Lung (tissue), 4 donors: ENCODE results near the genes MOSPD2 and PIR.

- PRO-cap: no peak
- RAMPAGE, long total RNA: no peak
- RRBS: no CpG with 5 or more reads among the region's 3 CpGs
Measured at GRCh38 chrX:13983797-13984139, 45.9 kb downstream of the GEMIN8 start.

GRCh38 chrX:14027720-14028103 lies 2.0 kb downstream of the GEMIN8 start:
- PRO-cap: no peak
- RAMPAGE, long total RNA: no peak
- RRBS: no CpG with 5 or more reads among the region's 3 CpGs

DNA sequence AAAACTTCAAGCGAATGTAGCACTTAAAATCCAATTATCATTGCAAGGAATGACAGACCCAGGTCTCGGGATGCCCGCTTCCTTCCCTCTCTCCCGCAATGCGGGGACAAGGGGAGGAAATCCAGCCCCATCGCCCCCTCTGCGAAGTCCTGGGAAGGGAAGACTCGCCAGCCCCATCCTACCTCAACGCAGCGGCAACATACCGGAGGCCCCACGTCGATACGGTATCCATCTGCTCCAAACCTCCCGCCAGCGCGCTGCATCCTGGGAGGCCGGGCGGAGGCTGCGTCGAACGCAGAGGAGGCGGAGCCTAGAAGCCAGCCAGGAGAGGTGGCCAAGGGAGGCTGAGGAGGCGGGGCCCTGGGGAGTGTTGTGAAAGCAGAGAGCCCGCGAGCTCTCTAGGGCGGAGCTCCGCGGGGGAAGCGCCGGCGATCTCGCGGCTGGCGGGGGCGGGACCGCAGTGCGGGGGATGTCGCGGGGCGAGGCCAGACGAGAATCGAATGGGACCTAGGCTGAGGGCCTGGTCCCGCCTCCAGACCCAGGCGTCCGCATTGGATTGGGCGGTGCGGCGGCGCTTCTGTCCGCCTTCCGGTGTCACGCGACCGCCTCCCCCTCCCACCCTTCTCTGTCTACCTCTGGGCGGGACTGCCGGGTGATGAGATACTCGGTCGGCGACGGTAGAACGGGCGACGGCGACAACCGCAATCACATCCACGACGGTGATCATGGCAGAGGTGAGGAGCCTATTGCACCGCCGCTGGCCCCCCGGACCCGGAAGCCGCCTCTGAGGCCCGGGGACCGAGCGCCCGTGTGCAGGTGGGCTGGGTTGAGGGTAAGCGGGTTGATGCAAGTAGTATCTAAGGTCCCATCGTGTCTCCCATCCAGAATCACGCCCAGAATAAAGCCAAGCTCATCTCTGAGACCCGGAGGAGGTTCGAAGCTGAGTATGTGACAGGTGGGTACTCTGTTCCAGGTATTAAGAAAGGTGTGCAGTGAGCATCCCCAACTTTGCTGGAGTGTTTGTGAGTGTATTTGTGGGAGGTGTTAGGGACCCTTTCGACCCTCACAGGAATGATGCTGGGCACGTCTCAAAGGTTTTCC lies at the start of gene MOSPD2:
TSS of gene MOSPD2 (plus strand) at position 618 of the 1,101 bp plus-strand sequence.
- PRO-cap: unidirectional peak, plus-strand start at position 632 of the sequence
- RAMPAGE, long total RNA: no peak
- RRBS: 28% methylated on average over 28 of the region's 84 CpGs

DNA sequence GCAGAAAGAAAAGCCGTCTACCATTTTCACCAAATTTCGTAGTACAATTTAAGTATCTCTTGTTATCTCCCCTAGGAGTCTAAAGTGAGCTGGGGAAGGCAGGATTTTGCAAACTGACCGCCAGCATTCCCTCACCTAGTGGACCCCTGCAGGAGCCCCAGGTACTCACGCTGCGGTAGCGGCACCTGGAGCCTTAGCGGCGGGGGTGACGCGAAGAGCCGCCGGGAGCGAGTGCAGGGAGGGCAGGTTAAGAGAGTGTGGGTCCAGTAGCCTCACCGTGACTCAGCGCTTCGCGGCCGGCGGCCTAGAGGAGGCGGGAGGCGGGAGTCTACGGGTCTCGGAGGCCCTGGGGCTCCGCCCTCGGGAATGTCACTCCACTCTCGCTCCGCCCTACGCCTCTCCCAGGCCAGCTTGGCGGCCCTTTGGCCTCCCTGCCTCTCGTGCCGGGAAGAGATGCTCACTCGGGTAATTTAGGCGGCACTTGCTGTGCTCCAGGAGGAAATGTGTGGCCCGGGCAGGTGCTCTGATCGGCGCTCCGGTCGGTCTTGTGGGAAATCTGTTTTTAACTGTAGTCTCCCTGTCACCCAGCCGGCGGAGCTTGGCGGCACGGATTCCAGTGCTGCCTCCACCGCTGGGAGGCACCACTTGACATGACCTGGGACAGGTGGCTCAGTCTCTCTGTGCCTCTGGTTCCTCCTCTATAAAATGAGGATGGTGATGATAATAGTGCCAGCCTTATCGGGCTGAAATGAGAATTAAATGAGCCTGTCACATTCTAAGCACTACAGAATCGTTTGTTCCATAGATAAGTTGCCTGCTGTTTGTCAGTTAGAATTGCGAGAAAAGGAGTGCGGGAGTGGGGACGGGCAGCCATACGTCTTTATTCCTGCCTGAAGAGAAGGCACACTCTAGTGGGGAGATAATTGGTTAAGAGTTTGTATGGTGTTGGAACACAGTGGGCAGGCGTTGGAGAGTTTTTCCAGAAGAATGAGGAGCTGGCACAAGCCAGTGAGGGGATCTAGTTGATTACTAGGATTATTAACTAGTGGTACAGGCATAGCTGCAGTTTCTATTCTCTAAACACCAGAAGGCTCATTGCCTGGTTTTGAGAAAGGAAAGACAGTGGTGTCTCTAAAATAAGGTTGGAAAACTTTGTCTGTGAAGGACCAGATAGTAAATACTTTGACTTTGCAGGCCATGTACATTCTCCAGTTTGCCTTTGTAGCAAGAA lies at the start of gene PIR:
TSS of gene PIR (minus strand) at position 313 of the 1,231 bp plus-strand sequence.
- PRO-cap: no peak
- RAMPAGE, long total RNA: no peak
- RRBS: 10% methylated on average over 6 of the region's 50 CpGs

GRCh38 chrX:15602766-15603036 lies 1.9 kb upstream of the ACE2 start:
- PRO-cap: no peak
- RAMPAGE, long total RNA: no peak
- RRBS: no CpG with 5 or more reads among the region's 3 CpGs

- PRO-cap: no peak
- RAMPAGE, long total RNA: no peak
- RRBS: no CpG with 5 or more reads among the region's 3 CpGs
Measured at GRCh38 chrX:15739123-15739304, 944 bp downstream of the CA5B start.

- PRO-cap: no peak
- RAMPAGE, long total RNA: no peak
- RRBS: no CpG with 5 or more reads among the region's 10 CpGs
Measured at GRCh38 chrX:15803412-15804074, 13.3 kb downstream of the ZRSR2 start.

- PRO-cap: no peak
- RAMPAGE, long total RNA: no peak
- RRBS: no CpG with 5 or more reads among the region's 15 CpGs
Measured at GRCh38 chrX:15853478-15854080, 1.0 kb downstream of the AP1S2 start.

DNA sequence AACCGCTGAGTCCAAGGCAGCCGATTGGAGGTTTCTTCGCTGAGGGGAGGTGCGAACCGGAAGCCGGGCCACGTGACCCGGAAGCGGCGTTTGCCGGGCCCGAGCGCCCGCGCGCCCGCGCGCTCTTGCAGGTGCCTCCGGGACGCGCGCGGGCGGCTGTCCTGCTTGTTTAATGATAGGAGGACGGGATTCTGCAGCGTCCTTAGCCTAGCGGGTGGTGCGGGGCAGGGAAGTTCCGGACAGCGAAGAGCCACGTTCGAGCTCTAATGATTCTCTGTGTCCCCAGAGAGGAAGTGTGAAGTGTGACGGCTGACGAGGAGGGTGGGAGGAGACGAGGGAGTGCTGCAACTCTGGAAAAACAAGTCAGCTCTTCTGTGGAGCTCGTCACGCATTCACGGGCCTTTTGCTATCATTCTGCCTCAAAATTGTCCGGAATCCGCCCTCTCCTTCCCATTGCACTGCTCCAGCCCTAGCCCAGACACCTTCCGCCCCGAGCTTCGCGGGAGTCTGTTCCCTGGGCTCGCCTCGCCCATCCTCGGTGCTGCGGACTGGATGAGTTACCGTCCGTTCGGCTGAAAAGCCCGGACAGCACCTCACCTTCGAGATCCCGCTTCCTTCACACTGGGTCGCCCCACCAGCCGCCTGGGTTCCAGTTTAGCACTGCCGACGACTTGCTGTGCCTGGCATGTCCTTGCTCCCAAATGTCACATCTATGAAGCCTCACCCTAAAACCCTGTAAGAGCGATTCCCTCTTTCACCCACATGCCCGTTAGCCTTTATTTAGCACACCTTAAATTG lies 557 bp upstream of the AP1S2 start:
- PRO-cap: bidirectional peak, plus-strand start at position 130 of the sequence, minus-strand start outside the sequence; unidirectional peak, plus-strand start at position 208 of the sequence
- RAMPAGE, long total RNA: no peak
- RRBS: 1% methylated on average over 22 of the region's 61 CpGs

DNA sequence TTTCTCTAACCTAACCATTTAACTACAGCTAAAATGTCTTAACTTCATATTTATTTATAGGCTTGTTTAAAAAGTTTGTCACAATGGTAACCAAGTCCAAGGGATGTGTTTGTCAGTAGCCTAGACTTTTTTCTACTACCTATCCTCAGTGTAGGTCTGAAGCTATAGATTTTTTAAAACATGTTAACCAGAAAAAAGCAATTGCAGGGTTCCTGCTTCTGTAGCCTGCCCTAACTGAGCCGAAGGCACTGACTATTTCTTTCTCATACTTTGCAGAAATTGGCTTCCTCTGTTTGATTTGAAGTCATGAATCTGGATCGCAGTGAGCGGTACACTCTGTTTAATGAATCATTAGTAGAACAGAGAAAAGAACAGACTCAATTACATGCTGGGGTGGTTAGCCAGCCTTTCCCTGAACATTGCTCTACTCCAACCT lies 18.7 kb upstream of the AP1S2 start:
- PRO-cap: no peak
- RAMPAGE, long total RNA: no peak
- RRBS: no CpG with 5 or more reads among the region's 3 CpGs

DNA sequence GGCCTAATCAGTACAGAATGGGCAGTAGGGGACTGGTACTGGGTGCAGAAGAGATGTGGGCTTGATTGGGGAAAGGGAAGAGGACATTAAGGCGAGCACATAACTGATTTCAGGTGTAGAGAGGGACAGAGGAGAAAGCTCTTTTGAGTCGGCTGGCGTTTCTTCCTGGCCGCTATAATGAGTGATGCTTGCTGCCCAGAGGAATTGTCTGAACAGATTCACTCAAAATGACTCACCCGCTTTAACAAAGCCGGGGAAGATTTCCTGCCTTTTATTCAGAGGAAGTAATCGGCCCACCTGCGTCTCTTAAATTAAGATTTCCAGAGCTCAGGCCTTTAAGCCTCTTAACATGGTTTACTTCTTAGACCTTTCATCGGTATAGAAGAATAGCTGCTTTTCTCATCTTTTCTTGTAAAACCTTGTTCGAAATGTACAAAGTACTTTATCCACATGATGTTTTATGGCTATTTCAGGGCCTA lies 102.1 kb upstream of the AP1S2 start:
- PRO-cap: no peak
- RAMPAGE, long total RNA: no peak
- RRBS: no CpG with 5 or more reads among the region's 10 CpGs

DNA sequence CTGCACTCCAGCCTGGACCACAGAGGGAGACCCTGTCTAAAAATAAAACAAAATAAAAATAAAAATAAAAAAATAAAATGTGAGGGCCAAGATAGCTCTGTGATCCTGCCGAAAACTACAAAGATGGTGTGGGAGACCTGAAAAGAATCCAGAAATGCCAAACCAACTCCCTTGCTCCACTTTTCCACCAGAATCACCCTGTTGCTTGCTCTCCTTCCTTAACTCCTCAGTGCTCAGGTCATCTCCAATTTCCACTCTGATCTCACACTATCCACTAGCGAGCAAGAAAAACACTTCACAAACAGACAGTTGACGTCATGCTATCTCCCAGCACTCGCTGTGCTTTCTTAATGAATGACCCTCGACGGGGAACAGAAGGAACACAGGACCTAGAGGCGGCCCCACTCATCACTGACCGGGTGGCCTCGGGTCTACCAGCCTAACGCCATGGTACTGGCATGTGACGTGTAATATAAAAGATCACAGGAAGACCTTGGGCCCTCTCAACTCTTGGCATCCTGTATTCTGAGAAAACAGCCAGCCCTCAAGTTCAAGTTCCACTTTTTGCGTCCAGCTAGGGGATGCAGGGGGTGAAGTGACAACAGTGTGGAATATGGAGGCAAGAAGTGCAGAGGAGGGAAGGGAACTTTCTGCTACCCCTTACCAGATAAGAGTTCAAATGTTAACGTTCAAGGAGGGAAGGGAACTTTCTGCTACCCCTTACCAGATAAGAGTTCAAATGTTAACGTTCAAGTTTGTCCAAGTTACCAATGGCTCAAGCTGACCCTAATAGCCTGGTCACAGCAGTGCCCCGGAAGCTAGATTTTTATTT lies 5.1 kb downstream of the S100G start:
- PRO-cap: no peak
- RAMPAGE, long total RNA: no peak
- RRBS: no CpG with 5 or more reads among the region's 15 CpGs

DNA sequence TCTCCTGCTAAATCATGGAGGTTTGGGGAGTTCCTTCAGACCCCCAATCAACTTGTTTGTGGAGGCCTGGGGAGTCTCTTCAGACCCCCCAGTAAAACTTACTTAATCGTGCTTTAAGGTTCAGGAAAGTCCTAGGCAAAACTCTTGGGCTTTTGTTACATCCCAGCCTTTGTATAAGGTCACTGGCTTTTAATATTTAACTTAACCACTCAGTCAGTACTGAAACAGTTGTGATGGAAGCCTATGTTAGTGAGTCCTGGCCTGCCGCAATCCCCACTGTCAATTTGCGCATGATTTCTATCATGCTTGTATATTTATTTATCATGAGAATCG lies 6.9 kb downstream of the SYAP1 start:
- PRO-cap: no peak
- RAMPAGE, long total RNA: no peak
- RRBS: no CpG with 5 or more reads among the region's 4 CpGs

DNA sequence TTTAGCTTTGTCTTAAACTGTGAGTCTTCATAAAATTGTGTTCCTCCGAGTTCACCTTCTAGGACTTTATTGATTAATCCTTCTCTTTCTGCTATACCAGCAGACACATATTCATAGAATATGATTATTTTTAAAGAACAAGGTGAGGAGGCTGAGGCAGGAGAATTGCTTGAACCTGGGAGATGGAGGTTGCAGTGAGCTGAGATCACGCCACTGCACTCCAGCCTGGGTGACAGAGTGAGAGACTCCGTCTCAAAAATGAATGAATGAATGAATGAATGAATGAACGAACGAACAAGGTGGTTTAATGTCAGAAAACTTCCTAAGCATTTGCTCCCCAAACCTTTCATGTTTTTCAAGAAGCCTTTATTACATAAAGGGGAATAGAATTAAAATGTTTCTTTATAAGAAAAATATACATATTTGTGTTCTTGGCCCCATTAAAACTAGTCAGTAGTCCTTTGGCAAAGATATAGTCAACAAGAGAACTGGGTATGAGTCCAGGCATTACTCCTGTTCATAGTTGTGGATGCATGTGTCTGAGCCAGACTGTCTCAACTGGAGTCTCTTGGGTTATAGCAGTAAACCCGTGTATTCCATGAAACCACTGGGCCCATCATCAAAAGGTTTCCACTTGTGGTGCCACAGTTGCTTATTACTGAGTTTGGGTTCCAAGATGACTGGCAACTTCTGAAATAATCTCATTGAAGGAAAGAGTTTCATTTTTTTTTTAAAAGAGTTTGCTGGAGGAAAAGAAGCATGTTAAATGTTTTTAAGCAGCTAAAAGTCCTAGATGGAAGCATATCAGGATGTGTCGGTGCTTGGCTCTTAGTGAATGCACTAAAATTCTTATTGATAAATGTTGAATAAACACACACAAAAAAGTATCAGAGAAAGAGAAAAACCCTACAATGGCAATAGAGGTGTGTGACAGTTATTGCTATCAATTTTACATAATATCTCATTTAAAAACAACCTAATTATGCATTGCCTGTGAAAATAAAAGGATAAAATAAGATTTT lies 24.5 kb upstream of the TXLNG start:
- PRO-cap: no peak
- RAMPAGE, long total RNA: no peak
- RRBS: no CpG with 5 or more reads among the region's 7 CpGs

DNA sequence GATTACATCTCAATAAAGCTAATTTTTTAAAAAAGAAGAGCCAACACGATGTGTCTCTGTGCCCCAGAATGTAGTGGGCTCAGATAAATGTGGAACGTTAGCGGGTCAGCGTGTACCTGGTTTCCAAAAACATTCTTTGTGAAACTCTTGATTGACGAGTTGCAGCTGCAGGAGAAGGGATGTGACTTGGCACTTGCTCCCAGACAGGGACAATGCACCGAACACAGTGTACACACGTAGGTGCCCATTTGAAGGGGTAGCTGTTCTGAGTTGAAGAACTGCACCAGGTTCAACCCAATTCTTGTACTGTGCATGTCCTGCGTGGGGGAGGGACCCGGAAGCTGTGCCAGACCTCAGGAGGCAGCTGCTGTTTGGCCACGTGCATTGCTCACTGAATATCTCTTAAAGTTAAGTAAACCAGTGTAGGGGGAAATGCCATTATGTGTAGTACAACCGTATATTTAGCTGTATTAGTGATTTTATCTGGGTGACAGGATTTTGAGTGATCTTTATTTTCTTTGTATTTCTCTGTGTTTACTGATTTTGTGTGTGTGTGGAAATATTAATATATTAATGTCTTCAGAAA lies 12.0 kb upstream of the RBBP7 start:
- PRO-cap: no peak
- RAMPAGE, long total RNA: no peak
- RRBS: no CpG with 5 or more reads among the region's 11 CpGs

GRCh38 chrX:16930237-16930727 lies 16.2 kb upstream of the REPS2 start:
- PRO-cap: no peak
- RAMPAGE, long total RNA: no peak
- RRBS: no CpG with 5 or more reads among the region's 8 CpGs

DNA sequence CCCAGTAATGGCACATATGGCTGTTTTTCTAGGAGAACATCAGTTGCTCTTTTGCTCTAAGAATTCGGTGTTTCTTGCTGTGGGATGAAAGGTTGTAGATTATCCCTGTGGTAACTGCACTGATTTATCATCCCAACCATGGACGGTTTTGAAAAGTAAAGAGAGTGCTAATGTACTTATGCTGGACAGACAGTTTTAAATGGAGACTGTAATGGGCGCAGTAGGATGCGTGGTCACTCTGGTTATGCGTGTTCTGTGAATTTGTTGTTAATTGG lies 191.5 kb downstream of the REPS2 start:
- PRO-cap: unidirectional peak, minus-strand start at position 115 of the sequence
- RAMPAGE, long total RNA: no peak
- RRBS: no CpG with 5 or more reads among the region's 5 CpGs

- PRO-cap: no peak
- RAMPAGE, long total RNA: no peak
- RRBS: 28% methylated on average over 4 of the region's 18 CpGs
Measured at GRCh38 chrX:17376695-17377047, 1.7 kb downstream of the NHS start.

GRCh38 chrX:17547975-17548690 lies 173.1 kb downstream of the NHS start:
- PRO-cap: no peak
- RAMPAGE, long total RNA: no peak
- RRBS: no CpG with 5 or more reads among the region's 2 CpGs

DNA sequence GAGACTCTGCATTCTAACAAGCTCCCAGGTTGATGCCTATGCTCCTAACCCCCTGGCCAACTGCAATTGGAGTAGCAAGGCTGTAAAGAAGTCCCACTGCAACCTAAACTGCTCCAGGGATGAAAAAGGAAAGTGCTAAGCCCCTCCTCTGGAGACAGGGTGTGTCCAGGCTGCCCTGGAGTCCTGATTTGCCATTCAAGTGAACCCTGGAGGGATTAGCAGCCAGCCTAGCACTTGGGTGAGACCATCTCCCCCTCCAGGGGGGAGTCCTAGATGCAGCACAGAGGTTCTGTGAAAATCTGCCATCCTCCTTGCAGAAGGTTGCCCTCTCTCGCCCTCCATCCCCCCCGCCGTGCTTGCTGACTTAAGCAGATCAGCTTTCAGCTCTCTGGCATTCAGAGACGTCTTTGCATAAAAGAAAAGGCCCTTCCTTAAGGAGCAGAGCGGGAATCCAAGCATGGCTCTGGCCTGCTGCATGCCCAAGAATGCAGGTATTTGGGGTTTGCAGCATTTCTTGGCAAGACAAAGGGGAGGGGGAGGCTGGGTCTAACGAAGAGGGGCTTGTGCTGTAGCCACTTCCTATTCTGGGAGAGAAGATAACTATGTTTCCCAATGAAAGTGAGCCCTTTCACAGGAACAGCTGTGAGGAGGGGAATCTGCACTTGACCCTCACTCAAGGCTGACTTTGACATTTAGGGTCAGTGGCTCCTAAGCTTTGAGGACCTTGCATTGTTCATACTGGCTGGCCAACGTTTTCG lies 102.0 kb upstream of the SCML1 start:
- PRO-cap: no peak
- RAMPAGE, long total RNA: no peak
- RRBS: no CpG with 5 or more reads among the region's 8 CpGs